AG09319 (cell line): Measurements from ENCODE around the genes DMRTA1, TEK, NDUFB6 and DNAJA1.

DNA sequence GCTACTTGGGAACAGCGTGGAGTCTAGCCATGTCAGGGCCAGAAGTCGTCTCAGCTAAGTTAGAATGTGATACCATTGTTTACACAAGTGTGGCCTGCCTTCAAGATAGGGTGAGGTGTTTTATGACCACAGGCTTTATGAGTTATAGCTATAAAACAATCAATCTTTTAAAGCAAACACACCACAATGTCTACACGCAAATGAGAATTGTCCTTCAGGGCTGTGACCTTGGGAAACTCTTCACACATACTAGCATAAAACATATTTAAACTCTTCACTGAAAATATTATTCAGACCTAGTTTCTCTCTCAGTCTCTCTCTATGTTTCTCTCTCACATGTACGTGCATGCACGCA lies 115.6 kb upstream of the CDKN2B start:
- RRBS = no CpG with 5 or more reads among the region's 5 CpGs

DNA sequence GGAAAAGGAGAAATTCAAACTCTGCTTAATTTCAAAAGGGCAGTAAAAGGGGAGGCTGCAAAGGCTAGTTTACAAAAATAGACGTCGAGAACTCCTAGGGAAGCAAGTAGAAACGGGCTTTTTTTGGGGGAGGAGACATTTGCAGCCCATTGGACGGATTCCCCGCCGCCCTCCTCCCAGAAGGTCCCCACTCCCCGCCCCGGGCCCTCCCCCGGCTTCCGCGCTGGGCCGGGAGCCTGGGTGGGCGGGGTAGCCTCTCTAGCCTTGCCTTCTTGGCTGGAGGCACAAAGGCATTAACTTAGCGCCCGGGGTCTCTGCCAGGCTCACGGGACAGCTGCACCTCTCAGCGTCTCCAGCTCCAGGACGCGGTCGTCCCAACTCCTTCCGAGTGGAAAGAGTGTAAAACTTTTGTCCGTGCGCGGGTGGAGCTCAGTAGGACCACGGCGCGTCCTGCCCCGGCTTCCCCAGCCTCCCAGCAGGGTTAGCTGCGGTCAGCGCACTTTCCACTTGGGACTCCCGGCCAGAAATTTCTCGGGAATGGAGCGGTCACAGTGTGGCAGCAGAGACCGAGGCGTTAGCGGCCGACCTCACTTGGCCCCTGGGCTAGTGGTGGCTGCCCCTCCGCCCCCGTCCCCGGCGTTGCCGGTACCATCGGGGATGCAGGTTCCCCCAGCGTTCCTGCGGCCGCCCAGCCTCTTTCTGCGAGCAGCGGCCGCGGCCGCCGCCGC lies at the start of gene DMRTA1:
TSS of gene DMRTA1 (plus strand) at position 296 of the 728 bp plus-strand sequence.
- RRBS = 2% methylated on average over 8 of the region's 53 CpGs

- RRBS = no CpG with 5 or more reads among the region's 4 CpGs
Measured at GRCh38 chr9:26925605-26926264, 21.3 kb downstream of the PLAA start.

DNA sequence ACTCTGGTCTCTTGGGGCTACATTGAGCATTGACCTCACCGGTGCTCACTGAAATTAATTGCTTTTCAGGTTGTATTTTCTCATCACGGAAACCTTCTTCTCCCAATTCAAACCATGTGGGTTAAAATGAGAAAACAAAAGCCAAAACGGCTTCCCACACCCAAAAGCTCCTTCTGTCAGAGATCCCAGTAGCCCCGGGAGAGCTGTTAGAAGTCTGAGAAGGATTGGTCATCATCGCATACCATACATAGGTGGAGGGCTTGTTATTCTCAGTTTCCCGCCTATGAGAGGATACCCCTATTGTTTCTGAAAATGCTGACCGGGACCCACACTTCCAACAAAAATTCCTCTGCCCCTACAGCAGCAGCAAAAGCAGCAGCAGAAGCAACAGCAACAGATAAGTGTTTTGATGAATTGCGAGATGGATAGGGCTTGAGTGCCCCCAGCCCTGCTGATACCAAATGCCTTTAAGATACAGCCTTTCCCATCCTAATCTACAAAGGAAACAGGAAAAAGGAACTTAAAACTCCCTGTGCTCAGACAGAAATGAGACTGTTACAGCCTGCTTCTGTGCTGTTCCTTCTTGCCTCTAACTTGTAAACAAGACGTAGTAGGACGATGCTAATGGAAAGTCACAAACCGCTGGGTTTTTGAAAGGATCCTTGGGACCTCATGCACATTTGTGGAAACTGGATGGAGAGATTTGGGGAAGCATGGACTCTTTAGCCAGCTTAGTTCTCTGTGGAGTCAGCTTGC lies at the start of gene TEK:
TSS of gene TEK (plus strand) at position 348 of the 756 bp plus-strand sequence.
- RRBS = no CpG with 5 or more reads among the region's 11 CpGs

DNA sequence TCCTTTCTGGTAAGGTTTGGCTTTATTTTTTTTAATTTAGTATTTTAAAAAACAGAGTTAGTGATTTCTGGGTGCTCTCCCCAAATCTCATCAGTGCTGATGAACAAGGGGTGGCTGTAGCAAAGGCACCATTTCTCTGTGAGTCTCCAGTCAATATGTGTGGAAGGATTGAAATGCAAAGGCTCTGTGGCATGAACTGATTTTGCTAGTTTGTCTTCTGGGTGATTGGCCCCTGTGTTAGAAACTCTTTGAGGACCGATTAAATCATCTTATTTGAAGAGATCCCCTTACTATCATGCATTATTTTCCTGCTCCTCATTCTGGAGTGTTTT lies 575 bp downstream of the TEK start:
- RRBS = no CpG with 5 or more reads among the region's 1 CpG

- RRBS = no CpG with 5 or more reads among the region's 9 CpGs
Measured at GRCh38 chr9:27154738-27155516, 45.9 kb downstream of the TEK start.

DNA sequence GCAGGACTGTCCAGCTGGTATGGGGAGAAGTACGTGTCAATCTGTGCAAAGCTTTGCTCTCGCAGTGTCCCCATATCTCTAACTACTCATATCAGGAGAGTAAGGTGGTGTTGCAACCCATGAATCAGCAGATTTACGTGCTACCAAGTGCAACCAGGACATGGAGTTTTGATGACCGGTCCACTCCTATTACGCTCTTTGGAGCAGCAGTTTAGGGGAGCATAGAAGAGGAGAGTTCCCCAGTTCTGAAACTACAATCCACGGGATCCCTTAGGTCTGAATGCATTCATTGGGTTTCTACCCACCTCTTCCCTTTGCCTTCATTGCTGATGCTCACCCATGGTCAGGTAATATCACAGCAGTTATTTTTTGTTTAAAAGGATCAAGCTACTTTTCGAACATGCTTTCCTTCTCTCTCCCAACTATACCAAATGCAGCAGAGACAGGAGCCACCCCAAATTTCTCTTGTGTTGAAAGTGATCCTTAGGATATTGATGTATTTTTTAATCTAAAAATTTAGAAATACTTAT lies 74.9 kb downstream of the TEK start:
- RRBS = no CpG with 5 or more reads among the region's 7 CpGs

DNA sequence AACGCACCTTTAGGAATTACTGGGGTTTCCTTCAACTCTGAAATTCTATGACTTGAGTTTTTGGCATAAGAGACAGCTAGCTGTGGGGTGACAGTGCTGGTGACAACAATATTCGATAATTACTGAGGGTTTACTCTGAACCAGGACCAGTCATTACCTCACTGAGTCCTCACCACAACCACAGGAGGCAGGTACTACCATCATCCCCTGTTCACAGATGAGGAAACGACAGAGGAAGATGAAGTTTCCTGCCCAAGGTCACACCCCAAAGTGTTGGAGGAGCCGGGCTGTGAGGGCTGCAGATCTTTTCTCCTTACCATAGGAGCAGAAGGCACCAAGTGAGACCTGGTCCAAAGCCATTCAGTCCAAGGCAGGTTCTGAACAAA lies 82.3 kb upstream of the EQTN start:
- RRBS = no CpG with 5 or more reads among the region's 4 CpGs

DNA sequence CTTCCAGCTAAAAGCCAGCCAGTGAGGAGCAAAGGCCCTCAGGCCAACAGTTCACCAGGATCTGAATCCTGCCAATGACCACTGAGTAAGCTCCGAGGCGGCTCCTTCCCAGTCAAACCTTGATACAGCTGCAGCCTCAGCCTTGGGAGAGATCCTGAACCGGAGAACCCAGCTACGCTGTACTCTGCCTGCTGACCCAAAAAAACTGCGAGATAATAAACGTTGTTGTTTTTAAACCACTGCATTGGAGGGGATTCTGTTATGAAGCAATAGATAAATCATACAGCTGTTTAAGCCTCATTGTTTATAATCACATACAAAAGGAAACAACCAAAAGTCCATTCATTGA lies 49.0 kb upstream of the IFNK start:
- RRBS = no CpG with 5 or more reads among the region's 6 CpGs

DNA sequence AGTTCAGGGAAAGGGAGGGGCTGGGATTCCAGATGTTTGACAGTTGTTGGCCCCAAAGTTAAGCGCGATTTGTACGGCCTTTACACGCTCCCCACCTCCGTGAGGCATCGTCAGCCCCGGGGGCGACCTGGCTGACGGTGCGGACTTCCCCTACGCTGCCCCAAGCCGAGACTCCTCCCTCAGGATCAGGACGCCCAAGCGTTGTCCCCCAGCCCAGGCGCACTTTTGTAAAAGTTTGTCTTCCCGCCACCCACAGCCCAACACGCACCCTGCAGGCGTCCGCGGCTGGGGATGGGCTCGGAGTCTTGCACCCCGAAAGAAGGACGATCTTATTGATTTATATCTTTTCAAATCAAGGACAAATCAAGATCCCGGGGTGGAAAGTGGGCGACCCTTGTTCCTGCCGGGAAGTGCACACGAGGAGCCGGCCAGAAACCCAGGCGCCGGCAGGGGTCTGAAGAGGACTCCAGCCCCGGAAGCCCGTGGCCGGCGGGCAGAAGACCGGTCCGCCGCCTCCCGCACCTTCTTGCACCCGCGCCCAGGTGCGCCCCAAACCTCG lies 619 bp downstream of the MOB3B start:
- RRBS = 2% methylated on average over 8 of the region's 42 CpGs

DNA sequence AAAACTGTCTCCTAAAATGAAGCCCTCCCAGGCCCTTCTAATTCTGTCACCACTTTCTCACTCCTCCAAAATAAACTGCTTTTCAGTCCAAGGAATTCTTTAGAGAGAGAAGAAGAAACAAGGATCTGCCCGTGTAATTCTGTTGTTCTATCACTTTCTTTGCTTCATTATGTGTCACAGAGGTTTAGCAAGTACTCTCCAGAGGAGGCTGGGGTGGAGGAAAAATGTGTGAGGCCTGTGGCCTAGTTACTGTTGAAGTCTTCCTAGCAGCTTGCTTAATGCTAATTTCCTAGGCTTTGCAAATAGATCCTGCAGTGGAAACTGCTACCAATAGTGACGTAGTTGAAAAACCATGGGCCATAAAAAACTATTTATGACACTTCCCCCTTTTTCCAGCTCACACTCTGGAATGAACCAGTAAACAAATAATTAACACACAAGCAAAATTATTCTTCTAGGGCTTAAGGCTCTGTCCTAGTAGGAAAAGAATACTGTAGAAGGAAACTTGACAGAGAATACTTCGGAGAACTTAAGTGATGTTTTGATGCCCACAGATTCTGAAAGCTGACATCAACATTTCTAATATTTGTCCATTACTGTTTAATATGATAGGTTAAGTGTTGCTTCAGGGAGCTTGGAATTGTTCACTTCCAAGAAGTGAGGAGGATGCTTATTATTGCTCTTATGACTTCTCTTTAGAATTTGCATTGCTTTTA lies 27.0 kb upstream of the C9orf72 start:
- RRBS = no CpG with 5 or more reads among the region's 3 CpGs

DNA sequence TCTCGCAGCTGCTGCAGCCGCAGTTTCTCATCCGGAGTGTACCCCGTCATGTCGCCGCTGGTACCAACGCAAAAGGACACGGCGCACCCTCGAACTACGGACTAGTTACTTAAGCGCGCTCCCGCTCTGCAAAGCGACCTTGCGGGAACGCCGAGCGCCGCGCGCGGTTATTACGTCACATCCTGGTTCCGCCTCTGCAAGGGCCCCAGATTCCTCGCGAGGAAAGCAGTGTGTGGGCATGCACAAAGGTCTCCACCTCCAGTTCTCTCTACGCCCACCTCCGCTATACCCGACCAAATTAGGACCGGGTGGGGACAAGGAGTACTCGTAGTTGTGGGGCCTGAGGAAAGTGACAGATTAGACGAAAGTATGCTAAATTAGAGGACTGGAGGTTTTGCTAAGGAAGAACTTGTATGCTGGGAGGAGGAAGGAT lies at the start of gene NDUFB6:
TSS of gene NDUFB6 (minus strand) at position 149 of the 433 bp plus-strand sequence.
- RRBS = 2% methylated on average over 3 of the region's 33 CpGs

GRCh38 chr9:32992308-32992753 lies 9.1 kb downstream of the APTX start:
- RRBS = no CpG with 5 or more reads among the region's 4 CpGs

- RRBS = 1% methylated on average over 24 of the region's 65 CpGs
Measured at GRCh38 chr9:33024556-33025397, at the start of gene DNAJA1. Gene DNAJA1 (plus strand): TSS chr9:33025273.

- RRBS = no CpG with 5 or more reads among the region's 11 CpGs
Measured at GRCh38 chr9:33032912-33033754, 8.1 kb downstream of the DNAJA1 start.

GRCh38 chr9:33044041-33044682 lies 19.1 kb downstream of the DNAJA1 start:
- RRBS = 0% methylated on average over 5 of the region's 42 CpGs

DNA sequence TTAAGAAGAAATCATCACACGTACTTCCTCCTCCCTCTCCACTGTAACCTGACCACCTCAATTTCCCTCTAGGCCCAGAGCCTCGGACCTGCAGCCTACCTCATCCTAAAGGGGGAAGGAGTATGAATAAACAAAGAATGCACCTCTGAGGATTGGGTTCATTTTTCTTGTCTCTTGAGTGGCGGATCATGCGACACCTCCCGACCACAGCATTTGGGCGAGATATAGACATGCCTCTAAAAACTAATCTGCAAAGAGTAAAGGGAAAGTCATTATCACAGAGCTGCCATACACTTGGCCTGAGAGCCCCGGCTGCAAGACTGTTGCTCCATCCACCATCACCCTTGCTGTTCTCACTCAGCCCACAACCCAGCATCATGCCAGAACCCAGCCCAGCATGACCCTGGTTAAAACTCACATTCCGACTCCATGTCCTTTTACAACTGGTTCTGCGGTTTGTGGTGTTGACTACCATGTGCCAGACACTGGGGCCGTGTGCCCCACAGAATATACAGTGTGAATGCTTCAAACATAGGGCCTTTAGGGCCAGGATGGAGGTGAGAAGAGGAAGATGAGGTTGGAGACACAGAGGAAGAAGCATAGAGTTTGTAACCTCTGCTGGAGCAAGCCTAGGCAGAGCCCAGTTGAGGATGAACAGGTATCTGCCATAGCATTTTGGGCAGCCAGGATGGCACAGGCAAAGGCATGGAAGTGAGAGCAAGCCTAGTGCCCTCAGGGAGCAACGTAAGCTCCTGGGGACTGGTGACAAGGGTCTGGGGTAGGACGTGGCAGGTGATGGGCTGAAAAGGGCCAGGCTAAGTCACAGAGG lies 37.4 kb upstream of the SMU1 start:
- RRBS = no CpG with 5 or more reads among the region's 12 CpGs

DNA sequence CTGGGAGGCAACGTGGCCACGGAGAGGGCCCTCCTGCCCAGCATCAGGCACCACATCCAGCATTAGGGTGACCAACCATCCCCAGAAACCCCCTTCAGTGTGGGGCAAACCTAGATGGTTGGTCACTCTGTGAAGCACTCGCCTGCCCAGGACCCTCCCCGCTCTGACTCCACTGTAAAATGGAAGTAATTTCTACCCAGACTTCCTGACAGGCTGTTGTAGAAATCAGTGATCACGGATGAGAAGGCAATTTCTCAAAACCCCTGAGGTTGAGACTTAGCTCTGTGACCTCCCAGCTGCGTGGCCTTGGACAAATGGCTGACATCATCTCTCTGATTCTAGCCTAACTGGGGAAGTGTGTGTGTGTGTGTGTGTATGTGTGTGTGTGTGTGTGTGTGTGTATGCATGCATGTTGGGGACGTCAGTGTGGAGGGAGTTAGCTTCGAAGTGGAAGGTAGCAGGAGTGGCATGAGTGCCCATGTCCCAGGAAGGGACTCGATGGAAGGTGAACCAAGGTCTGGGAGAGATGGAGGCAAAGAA lies 31.5 kb downstream of the B4GALT1 start:
- RRBS = no CpG with 5 or more reads among the region's 9 CpGs

DNA sequence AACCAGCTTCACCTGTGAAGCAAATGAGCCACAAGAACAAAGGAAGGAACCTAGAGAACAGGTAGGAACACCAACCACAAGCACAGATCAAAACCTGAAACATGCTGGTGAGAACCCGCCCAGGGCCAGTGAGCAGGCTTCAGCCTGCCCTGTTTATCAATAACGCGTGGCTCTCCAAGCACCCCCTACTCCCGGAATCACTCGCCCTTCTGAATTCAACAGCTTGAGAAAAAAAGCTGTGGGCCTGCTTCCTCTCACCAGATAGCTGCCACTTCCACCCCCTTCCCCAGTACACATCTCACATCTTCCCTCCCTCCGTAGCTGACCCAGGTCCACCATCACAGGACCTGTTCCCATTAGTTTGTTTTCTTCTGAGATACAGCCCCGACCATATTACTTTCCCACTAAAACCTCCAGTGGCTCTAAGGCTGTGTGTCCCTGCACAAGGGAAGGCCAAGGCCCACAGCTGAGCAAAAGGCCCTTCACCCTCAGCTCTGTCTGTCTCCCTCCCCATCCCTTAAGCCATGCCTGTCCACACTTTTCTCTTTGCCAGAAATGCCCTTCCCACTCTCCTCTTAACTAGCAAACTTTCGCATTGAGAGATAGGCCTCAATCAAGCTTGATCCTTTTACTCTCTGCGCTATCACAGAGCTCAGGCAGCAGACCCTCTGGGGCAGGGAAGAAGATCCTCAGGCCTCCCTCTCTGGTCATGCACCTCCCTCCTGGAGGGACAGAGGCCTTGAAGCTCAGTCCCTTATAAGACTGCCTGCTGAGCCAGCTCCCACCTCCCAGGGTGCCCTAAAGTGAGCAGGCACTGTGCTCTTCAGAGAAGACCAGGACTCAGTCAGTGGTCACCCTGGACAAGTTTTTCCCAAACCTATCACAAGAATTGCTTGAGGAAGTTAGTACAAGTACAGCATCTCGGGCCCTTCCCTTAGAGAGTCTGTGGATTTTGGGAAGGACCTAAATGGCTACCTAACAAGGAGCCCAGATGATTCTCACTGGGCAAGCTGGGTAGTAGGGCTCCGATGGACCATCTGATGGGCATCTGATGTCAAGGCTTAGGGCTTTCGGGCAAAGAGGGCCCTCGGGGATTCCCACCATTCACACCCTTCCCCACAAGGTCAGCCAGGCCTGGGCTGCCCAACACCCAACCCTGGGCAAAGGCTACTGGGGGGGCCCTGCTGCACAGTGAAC lies 30.0 kb downstream of the B4GALT1 start:
- RRBS = no CpG with 5 or more reads among the region's 13 CpGs

DNA sequence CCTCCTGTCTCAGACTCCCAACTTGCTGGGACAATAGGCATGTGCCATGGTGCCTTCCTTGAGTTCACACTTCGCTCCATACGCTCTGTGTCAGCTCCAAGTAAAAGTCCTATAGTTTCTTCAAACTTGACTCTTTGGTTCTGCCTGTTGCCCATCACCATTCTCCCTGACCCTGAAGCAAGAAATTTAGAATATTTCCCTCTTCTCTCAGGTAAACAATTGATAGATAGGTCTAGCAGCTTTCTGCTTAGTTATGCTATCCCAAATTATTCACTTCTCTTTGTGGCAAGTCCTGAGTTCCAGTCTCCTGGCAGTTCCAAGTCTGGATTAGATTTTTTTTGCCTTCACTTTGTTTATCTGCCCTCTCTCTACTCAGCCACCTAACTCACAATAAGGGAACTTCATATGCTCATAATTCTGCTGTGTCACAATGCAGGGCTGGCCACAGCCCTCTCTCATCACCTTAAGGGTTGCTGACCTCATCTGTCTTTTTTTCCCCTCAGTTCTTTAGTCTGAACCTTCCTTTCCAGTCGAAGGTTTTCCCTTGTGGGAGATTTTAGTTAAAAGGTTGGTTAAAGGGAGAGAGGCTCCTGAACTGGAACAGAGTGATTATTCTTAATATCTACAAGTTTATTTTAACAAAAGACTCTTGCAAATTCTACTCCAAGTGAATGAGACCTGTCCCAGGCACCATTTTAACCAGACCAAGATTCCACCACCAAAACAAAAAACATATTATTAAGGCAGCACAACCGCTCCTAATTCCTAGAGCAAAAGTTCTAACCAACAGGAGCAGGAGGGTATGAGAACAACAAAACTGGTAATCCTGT lies 4.2 kb downstream of the BAG1 start:
- RRBS = no CpG with 5 or more reads among the region's 4 CpGs